K562 (cell line): Measurements from ENCODE around the gene ANKRD44.

GRCh38 chr2:197236551-197237248 lies 73.9 kb downstream of the ANKRD44 start:
- RAMPAGE, long total RNA, result no peak
- RRBS, result no CpG with 5 or more reads among the region's 8 CpGs
PRO-cap:
- standard, result no peak
- CoPRO, capped RNA only, 2 experiments, result no peak in any of the 2 experiments
- CoPRO, capped and uncapped RNA, 2 experiments, result no peak in any of the 2 experiments
- CoPRO, uncapped RNA only, 2 experiments, result no peak in any of the 2 experiments
CAGE:
- cytosol, long polyA plus RNA, result no peak
- long polyA plus RNA, result no peak
- nucleolus, long total RNA, result no peak
- nucleus, long polyA plus RNA, result no peak

DNA sequence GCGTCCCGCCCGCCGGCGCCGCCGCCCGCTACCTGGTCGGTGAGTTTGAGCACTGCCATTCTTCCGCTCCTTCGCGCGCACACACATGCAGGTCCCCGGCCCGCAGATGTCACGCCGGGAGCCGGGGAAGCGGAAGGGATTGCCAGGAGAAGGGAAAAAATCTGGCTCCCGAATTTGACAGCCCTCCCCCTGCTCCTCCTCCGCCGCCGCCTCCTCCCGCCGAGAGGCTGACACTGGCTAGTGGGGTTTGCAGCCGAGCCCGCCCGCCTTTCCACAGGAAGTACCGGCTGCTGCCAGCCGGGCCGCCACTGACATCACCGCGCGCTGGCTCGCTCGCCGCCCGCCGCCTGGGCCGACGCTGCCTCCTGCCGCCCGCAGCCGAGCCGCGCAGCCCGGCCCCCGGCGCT lies at the start of gene ANKRD44:
Gene ANKRD44 (minus strand): TSS at position 235 of the 407 bp plus-strand sequence.
- RAMPAGE, long total RNA, result no peak
- RRBS, result 1% methylated on average over 14 of the region's 49 CpGs
PRO-cap:
- standard, result no peak
- CoPRO, capped RNA only, 2 experiments, result no peak in any of the 2 experiments
- CoPRO, capped and uncapped RNA, 2 experiments, result no peak in any of the 2 experiments
- CoPRO, uncapped RNA only, 2 experiments, result no peak in any of the 2 experiments
CAGE:
- cytosol, long polyA plus RNA, result no peak
- long polyA plus RNA, result no peak
- nucleolus, long total RNA, result no peak
- nucleus, long polyA plus RNA, result no peak

DNA sequence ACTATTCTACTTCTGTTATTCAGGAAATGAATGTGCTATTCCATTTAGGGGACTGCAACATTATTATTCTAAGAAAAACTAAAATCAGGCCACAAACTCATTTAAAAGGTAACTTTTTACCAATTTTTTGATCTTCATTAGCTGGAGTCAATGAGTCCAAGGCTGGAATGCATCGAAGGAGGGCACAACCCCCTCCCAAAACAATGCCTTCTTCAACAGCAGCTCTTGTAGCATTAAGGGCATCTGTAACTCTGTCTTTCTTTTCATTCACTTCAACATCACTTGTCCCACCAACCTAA lies 11.5 kb downstream of the HSPD1 start:
- RAMPAGE, long total RNA, result no peak
- RRBS, result no CpG with 5 or more reads among the region's 1 CpG
PRO-cap:
- standard, result no peak
- CoPRO, capped RNA only, 2 experiments, result no peak in any of the 2 experiments
- CoPRO, capped and uncapped RNA, 2 experiments, result no peak in any of the 2 experiments
- CoPRO, uncapped RNA only, 2 experiments, result peak in 2 of 2 experiments; most common plus-strand start position 81 of the sequence (in 1); most common minus-strand start position 65 of the sequence (in 1)
CAGE:
- cytosol, long polyA plus RNA, result start-site peak on the minus strand centred at position 193 of the sequence, 10 bp wide, 591 and 665 reads in 2 replicates
- long polyA plus RNA, result start-site peak on the minus strand centred at position 167 of the sequence, 62 bp wide, 788 and 709 reads in 2 replicates
- nucleolus, long total RNA, result no peak
- nucleus, long polyA plus RNA, result no peak

DNA sequence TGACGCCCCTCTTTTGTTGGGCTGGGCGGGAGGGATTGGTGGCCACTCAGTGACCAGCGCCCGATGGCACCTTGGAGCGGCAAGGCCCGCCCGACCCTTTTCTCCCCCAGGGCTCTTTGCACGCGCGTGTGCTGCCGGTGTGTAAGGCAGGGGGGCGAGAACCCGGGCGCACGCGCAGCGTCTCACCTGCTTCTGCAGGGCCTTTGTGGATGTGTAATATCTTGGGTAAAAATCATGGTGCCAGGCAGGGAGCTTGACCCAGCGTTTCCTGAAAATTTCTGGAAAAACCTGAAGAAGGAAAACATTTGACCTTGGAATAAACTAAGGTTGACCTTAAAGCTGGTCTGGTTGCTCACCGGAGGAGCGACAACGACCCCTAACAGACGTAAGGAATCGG lies 321 bp downstream of the HSPE1 start:
- RAMPAGE, long total RNA, result no peak
- RRBS, result no CpG with 5 or more reads among the region's 23 CpGs
PRO-cap:
- standard, result no peak
- CoPRO, capped RNA only, 2 experiments, result no peak in any of the 2 experiments
- CoPRO, capped and uncapped RNA, 2 experiments, result no peak in any of the 2 experiments
- CoPRO, uncapped RNA only, 2 experiments, result no peak in any of the 2 experiments
CAGE:
- cytosol, long polyA plus RNA, result no peak
- long polyA plus RNA, result no peak
- nucleolus, long total RNA, result no peak
- nucleus, long polyA plus RNA, result no peak

DNA sequence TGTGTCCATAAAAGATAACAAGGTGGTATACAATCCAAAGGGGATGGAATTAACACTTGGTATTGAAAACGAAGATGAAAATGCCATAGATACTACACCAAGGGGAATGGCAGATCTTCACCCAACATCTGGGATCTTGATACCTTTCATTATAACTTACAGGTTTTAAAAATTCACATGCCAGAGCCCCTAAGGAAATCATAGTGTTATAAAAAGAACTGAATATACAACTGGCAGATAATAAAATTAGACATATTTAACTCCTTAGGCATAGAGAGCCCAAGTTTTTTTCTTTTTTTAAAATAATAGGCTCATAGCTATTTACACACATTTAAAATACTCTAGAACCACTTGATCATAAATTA lies 53.2 kb downstream of the MOB4 start:
- RAMPAGE, long total RNA, result no peak
- RRBS, result no CpG with 5 or more reads among the region's 1 CpG
PRO-cap:
- standard, result no peak
- CoPRO, capped RNA only, 2 experiments, result no peak in any of the 2 experiments
- CoPRO, capped and uncapped RNA, 2 experiments, result no peak in any of the 2 experiments
- CoPRO, uncapped RNA only, 2 experiments, result no peak in any of the 2 experiments
CAGE:
- cytosol, long polyA plus RNA, result no peak
- long polyA plus RNA, result no peak
- nucleolus, long total RNA, result no peak
- nucleus, long polyA plus RNA, result no peak

DNA sequence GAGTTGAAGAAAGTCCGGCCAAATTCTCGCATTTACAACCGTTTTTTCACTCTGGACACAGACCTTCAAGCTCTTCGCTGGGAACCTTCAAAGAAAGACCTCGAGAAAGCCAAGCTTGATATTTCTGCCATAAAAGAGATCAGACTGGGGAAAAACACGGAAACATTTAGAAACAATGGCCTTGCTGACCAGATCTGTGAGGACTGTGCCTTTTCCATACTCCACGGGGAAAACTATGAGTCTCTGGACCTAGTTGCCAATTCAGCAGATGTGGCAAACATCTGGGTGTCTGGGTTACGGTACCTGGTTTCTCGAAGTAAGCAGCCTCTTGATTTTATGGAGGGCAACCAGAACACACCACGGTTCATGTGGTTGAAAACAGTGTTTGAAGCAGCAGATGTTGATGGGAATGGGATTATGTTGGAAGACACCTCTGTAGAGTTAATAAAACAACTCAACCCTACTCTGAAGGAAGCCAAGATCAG lies 279.5 kb downstream of the PLCL1 start:
- RAMPAGE, long total RNA, result no peak
- RRBS, result no CpG with 5 or more reads among the region's 10 CpGs
PRO-cap:
- standard, result no peak
- CoPRO, capped RNA only, 2 experiments, result no peak in any of the 2 experiments
- CoPRO, capped and uncapped RNA, 2 experiments, result no peak in any of the 2 experiments
- CoPRO, uncapped RNA only, 2 experiments, result no peak in any of the 2 experiments
CAGE:
- cytosol, long polyA plus RNA, result no peak
- long polyA plus RNA, result no peak
- nucleolus, long total RNA, result no peak
- nucleus, long polyA plus RNA, result no peak

- RAMPAGE, long total RNA, result no peak
- RRBS, result no CpG with 5 or more reads among the region's 1 CpG
PRO-cap:
- standard, result no peak
- CoPRO, capped RNA only, 2 experiments, result no peak in any of the 2 experiments
- CoPRO, capped and uncapped RNA, 2 experiments, result no peak in any of the 2 experiments
- CoPRO, uncapped RNA only, 2 experiments, result no peak in any of the 2 experiments
CAGE:
- cytosol, long polyA plus RNA, result no peak
- long polyA plus RNA, result no peak
- nucleolus, long total RNA, result no peak
- nucleus, long polyA plus RNA, result no peak
These were observed 750.9 kb downstream of the SATB2 start for GRCh38 chr2:198706788-198707245.

GRCh38 chr2:199309753-199310530 lies 147.8 kb downstream of the SATB2 start:
- RAMPAGE, long total RNA, result no peak
- RRBS, result no CpG with 5 or more reads among the region's 8 CpGs
PRO-cap:
- standard, result no peak
- CoPRO, capped RNA only, 2 experiments, result no peak in any of the 2 experiments
- CoPRO, capped and uncapped RNA, 2 experiments, result no peak in any of the 2 experiments
- CoPRO, uncapped RNA only, 2 experiments, result peak in 1 of 2 experiments; most common minus-strand start chr2:199310312 (in 1)
CAGE:
- cytosol, long polyA plus RNA, result no peak
- long polyA plus RNA, result no peak
- nucleolus, long total RNA, result no peak
- nucleus, long polyA plus RNA, result no peak

DNA sequence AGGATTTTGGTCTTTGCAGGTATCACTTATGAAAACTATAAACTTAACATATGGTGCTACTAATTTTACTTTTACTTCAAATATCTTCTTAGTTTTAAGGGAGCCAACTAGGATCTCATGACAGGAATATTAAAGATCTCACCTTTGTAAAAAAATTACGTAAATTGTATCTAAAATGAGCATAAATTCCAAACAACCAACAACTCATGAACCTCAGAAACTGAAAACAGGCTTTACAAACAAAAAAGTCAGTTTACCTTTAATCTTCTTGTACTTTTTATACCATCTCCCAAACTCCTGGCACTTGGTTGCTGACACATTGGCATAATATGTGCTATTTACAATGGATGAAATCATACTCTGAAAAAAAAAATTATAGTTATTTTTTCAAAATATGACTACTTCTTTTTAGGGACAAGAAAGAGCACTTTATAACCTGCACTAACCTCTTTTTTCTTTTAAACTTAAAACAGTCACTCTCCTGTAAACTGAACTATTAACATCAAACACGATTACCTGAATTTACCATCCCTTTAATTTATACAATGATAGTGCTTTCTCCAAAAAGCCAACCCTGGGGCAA lies 89.3 kb downstream of the SATB2 start:
- RAMPAGE, long total RNA, result no peak
- RRBS, result no CpG with 5 or more reads among the region's 2 CpGs
PRO-cap:
- standard, result no peak
- CoPRO, capped RNA only, 2 experiments, result no peak in any of the 2 experiments
- CoPRO, capped and uncapped RNA, 2 experiments, result no peak in any of the 2 experiments
- CoPRO, uncapped RNA only, 2 experiments, result no peak in any of the 2 experiments
CAGE:
- cytosol, long polyA plus RNA, result no peak
- long polyA plus RNA, result no peak
- nucleolus, long total RNA, result no peak
- nucleus, long polyA plus RNA, result no peak

DNA sequence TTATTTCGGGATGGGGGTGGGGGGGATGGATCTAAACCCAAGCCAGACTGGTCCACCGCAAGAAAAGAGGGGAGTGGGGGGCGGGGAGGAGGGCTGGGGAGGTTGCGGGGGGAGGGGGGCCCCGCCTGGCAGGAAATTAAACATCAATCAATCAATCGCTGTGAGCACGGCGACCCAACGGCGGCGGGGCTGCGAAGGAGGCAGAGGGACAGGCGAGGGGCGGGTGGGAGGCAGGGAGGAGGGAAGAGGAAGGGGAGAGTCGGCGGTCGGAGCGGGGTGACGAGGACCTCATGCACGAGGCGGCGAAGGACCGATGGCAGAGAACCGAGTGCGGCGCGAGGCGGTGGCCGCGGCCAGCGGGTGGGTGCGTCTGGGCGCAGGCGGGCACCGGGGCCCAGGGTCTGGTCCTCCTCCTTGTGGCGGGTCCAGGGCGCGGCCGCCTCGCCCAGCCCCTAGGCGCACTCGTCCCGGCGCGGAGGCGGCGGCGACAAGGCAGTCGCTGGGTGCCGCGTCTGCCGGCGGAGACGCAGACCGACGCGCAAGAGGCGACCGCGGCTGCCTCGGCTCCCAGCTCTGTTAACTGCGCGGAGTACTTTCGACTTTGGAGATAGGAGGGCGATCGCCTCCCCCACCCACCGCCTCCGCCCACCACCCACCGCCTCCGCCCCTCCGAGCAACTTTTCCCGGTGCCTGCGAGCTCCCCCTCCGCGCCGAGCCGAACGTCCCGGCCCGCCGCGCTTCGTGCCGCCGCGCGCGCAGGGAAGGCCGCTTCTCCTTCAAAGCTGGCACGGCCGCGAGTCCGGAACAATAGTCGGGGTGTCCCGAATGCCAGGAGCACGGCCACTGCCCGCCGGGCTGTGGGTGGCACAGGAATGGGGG lies 624 bp upstream of the SATB2 start:
- RAMPAGE, long total RNA, result no peak
- RRBS, result 2% methylated on average over 40 of the region's 98 CpGs
PRO-cap:
- standard, result bidirectional peak, plus-strand start at position 154 of the sequence, minus-strand start outside the sequence; bidirectional peak, plus-strand start at position 256 of the sequence, minus-strand start at position 315 of the sequence; bidirectional peak, plus-strand start at position 495 of the sequence, minus-strand start at position 584 of the sequence
- CoPRO, capped RNA only, 2 experiments, result peak in 2 of 2 experiments; most common plus-strand start position 529 of the sequence (in 2); most common minus-strand start position 464 of the sequence (in 2)
- CoPRO, capped and uncapped RNA, 2 experiments, result peak in 2 of 2 experiments; most common plus-strand start position 530 of the sequence (in 1); most common minus-strand start position 372 of the sequence (in 1)
- CoPRO, uncapped RNA only, 2 experiments, result peak in 2 of 2 experiments; most common plus-strand start position 701 of the sequence (in 1); most common minus-strand start position 578 of the sequence (in 1)
CAGE:
- cytosol, long polyA plus RNA, result no peak
- long polyA plus RNA, result no peak
- nucleolus, long total RNA, result no peak
- nucleus, long polyA plus RNA, result no peak

DNA sequence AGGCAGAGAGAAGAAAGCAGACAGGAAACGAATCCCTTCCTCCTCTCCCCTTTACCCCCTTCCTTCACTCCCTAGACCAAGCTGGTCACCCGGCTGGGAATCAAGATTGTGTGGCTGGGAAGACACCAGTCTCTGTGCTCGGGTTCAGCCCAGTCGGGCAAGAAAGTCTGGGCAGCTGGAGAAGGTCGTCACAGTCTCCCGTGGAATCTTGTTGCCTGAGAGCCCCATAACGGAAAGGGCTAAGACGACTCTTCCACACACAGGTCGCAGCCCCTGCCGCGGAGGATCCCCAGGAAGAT lies 12.2 kb upstream of the SATB2 start:
- RAMPAGE, long total RNA, result no peak
- RRBS, result no CpG with 5 or more reads among the region's 11 CpGs
PRO-cap:
- standard, result no peak
- CoPRO, capped RNA only, 2 experiments, result no peak in any of the 2 experiments
- CoPRO, capped and uncapped RNA, 2 experiments, result no peak in any of the 2 experiments
- CoPRO, uncapped RNA only, 2 experiments, result no peak in any of the 2 experiments
CAGE:
- cytosol, long polyA plus RNA, result no peak
- long polyA plus RNA, result no peak
- nucleolus, long total RNA, result no peak
- nucleus, long polyA plus RNA, result no peak

GRCh38 chr2:199489173-199489578 lies 31.4 kb upstream of the SATB2 start:
- RAMPAGE, long total RNA, result no peak
- RRBS, result no CpG with 5 or more reads among the region's 2 CpGs
PRO-cap:
- standard, result no peak
- CoPRO, capped RNA only, 2 experiments, result no peak in any of the 2 experiments
- CoPRO, capped and uncapped RNA, 2 experiments, result no peak in any of the 2 experiments
- CoPRO, uncapped RNA only, 2 experiments, result no peak in any of the 2 experiments
CAGE:
- cytosol, long polyA plus RNA, result no peak
- long polyA plus RNA, result no peak
- nucleolus, long total RNA, result no peak
- nucleus, long polyA plus RNA, result no peak

GRCh38 chr2:199581786-199582710 lies 124.3 kb upstream of the SATB2 start:
- RAMPAGE, long total RNA, result no peak
- RRBS, result no CpG with 5 or more reads among the region's 17 CpGs
PRO-cap:
- standard, result no peak
- CoPRO, capped RNA only, 2 experiments, result no peak in any of the 2 experiments
- CoPRO, capped and uncapped RNA, 2 experiments, result no peak in any of the 2 experiments
- CoPRO, uncapped RNA only, 2 experiments, result no peak in any of the 2 experiments
CAGE:
- cytosol, long polyA plus RNA, result no peak
- long polyA plus RNA, result no peak
- nucleolus, long total RNA, result no peak
- nucleus, long polyA plus RNA, result no peak

- RAMPAGE, long total RNA, result no peak
- RRBS, result 4% methylated on average over 14 of the region's 41 CpGs
PRO-cap:
- standard, result bidirectional peak, plus-strand start at chr2:199659445, minus-strand start at chr2:199659349
- CoPRO, capped RNA only, 2 experiments, result peak in 2 of 2 experiments; most common plus-strand start chr2:199659572 (in 1); most common minus-strand start chr2:199659349 (in 2)
- CoPRO, capped and uncapped RNA, 2 experiments, result peak in 1 of 2 experiments; most common minus-strand start chr2:199659349 (in 1)
- CoPRO, uncapped RNA only, 2 experiments, result no peak in any of the 2 experiments
CAGE:
- cytosol, long polyA plus RNA, result no peak
- long polyA plus RNA, result no peak
- nucleolus, long total RNA, result no peak
- nucleus, long polyA plus RNA, result no peak
These were observed 191.7 kb downstream of the FTCDNL1 start for GRCh38 chr2:199659166-199659805.

GRCh38 chr2:200174219-200175420 lies 131.9 kb upstream of the SPATS2L start:
- RAMPAGE, long total RNA, result no peak
- RRBS, result no CpG with 5 or more reads among the region's 58 CpGs
PRO-cap:
- standard, result bidirectional peak, plus-strand start at chr2:200174582, minus-strand start at chr2:200174516; bidirectional peak, plus-strand start at chr2:200174837, minus-strand start at chr2:200174779; bidirectional peak, plus-strand start at chr2:200175089, minus-strand start at chr2:200175030; unidirectional peak, minus-strand start at chr2:200175181
- CoPRO, capped RNA only, 2 experiments, result peak in 2 of 2 experiments; most common plus-strand start chr2:200174582 (in 2); most common minus-strand start chr2:200174443 (in 1)
- CoPRO, capped and uncapped RNA, 2 experiments, result peak in 2 of 2 experiments; most common plus-strand start chr2:200174582 (in 1); most common minus-strand start chr2:200174997 (in 1)
- CoPRO, uncapped RNA only, 2 experiments, result no peak in any of the 2 experiments
CAGE:
- cytosol, long polyA plus RNA, result no peak
- long polyA plus RNA, result no peak
- nucleolus, long total RNA, result no peak
- nucleus, long polyA plus RNA, result no peak

DNA sequence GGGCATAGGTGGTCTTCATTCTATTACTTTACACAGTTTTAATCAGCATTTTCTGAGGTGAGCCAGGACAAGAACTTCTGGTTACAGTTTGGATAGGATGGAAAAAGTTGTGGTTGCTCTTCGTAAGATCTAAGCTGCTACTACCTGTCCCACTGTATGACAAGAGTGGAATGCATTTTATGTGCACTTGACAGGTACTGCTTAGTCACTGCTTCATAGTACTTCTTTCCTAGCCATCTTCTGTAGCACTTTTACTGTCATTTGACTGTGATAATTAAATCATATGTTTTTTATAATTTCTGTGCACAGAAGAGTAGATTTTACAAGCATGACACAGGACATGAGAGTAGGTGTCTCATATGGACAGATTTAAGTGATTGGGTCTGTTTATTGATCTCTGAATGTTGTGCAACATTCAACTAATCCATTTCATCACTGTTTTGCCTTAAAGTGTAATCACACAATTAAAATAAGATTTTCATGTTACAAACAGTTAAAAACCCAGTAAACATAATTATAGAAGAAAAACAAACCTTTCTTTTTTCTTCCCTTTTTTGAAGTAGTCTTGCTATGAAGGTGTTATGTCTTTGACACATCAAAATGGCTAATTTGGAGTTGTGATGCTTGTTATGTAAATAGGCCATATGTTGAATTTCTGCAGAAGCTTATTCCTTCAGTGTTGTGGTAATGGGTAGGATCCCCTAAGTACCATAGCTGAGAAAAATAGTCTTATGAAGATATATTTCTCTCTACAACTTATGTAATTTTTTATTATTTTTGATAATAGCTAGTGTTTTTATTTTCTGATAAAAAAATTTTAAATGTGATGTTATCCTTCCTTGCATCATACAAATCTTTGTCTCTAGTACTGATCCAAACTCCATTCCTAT lies 3.0 kb downstream of the SPATS2L start:
- RAMPAGE, long total RNA, result no peak
- RRBS, result no CpG with 5 or more reads among the region's 1 CpG
PRO-cap:
- standard, result no peak
- CoPRO, capped RNA only, 2 experiments, result no peak in any of the 2 experiments
- CoPRO, capped and uncapped RNA, 2 experiments, result no peak in any of the 2 experiments
- CoPRO, uncapped RNA only, 2 experiments, result no peak in any of the 2 experiments
CAGE:
- cytosol, long polyA plus RNA, result no peak
- long polyA plus RNA, result no peak
- nucleolus, long total RNA, result no peak
- nucleus, long polyA plus RNA, result no peak

DNA sequence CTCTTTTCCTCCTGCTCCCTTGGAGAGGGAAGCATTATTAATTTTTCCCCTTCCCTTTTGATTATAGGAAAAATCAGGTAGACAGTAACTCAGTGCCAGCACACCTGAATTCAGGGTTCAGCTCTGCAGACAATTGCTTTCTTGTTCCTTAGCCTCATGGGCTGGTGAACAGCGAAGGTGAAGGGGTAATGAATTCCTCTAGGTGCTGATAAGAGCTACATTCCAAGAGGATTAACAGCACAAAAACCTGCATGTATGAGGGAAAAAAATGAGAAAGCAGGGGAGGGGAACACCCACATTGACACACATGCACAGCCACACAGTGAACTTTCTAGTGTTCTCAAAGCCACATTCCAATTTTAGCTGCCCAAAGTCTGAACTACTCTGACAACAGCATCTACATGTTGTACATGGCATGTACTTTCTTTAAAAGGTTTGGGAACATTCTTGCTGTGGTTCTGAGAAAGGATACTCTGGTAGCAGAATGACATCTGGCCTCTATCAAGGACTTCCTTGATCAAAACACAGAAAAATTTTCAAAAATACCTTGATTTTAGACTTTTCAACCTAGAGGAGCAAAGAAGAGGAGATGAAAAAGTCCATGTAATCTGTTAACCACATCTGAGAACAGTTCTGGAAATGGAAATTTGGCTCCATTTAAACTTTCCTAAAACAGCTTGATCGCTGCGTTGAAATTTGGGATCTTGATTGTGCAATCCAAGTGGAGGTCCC lies 46.3 kb downstream of the SPATS2L start:
- RAMPAGE, long total RNA, result no peak
- RRBS, result no CpG with 5 or more reads among the region's 3 CpGs
PRO-cap:
- standard, result no peak
- CoPRO, capped RNA only, 2 experiments, result no peak in any of the 2 experiments
- CoPRO, capped and uncapped RNA, 2 experiments, result no peak in any of the 2 experiments
- CoPRO, uncapped RNA only, 2 experiments, result no peak in any of the 2 experiments
CAGE:
- cytosol, long polyA plus RNA, result no peak
- long polyA plus RNA, result no peak
- nucleolus, long total RNA, result no peak
- nucleus, long polyA plus RNA, result no peak

DNA sequence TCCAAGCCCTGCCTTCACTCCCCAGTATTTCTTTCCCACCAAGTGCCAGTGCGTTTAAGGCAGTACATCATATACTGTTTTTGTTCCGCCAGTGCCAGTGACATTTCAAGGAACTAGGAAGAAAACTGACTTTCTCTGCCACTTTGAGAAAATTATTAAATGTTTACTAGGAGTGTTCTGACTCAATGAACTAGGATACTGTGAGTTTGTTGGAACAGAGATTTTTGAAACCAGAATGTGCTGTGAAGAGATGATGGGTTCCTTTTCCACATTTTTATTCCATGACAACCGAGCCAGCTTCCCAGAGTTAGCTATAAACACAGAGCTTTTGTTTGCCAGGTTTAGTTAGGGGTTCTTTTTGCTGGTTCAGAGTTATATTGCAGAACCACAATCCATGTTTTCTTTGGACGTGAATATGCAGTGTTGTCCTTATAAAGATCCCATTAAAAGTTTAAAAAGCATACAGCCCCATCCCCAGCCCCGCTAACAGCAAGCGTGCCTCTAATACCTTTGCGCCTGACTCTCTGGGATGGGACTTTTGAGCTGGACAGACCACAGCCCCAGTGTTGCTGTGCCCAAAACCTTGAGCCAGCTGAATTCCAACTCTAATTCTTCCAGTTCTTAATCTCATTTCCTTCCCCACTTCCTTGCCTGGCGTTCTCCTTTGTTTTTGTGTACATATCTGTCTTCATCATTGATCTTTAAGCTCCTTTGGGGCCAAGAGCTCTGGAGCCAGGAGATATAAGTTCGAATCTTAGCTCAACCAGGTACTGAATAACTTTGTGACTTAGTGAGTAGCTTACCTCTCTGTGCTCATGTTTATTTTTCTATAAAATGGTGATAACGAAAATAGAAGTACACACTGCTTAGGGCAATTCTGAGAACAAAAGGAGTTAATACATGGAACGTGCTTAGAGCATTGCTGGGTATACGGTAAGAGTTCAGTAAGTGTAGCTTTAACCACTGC lies 72.3 kb downstream of the SPATS2L start:
- RAMPAGE, long total RNA, result no peak
- RRBS, result no CpG with 5 or more reads among the region's 12 CpGs
PRO-cap:
- standard, result no peak
- CoPRO, capped RNA only, 2 experiments, result no peak in any of the 2 experiments
- CoPRO, capped and uncapped RNA, 2 experiments, result no peak in any of the 2 experiments
- CoPRO, uncapped RNA only, 2 experiments, result no peak in any of the 2 experiments
CAGE:
- cytosol, long polyA plus RNA, result no peak
- long polyA plus RNA, result no peak
- nucleolus, long total RNA, result no peak
- nucleus, long polyA plus RNA, result no peak